Duodenum (tissue), 1 donor: ENCODE measurements around the genes ATP6V1FNB, UBE2H and KLF14.

- PRO-cap: no peak
These were observed 6.0 kb upstream of the ATP6V1F start for GRCh38 chr7:128856669-128857007.

- PRO-cap: no peak
These were observed at the start of gene ATP6V1FNB for GRCh38 chr7:128866317-128866560. Gene ATP6V1FNB, plus strand, starts transcription at chr7:128866330.

DNA sequence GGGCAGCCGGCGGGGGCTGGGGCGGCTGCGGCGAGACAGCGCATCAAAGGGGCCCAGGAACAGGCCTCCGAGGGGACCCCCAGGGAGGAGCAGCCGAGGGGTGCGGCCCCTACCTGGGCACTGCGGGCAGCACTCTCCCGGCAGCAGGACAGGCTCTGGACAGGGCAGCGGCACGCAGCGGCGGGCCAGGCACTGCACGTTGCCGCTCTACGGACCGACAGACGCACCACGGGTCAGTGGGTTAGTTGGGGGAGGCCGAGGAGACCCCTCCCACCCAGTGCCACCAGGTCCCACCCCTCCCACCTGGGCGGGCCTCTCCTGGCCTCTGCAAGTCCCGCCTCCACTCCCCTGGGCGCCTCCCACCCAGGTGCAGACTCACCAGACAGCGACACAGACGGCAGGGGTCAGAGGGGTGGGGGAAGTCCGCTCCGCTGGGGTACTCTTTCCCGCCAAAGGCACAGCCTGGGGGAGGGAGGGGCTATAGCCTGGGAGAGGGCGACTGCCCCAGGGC is 19.4 kb downstream of the KCP start:
- PRO-cap: no peak

DNA sequence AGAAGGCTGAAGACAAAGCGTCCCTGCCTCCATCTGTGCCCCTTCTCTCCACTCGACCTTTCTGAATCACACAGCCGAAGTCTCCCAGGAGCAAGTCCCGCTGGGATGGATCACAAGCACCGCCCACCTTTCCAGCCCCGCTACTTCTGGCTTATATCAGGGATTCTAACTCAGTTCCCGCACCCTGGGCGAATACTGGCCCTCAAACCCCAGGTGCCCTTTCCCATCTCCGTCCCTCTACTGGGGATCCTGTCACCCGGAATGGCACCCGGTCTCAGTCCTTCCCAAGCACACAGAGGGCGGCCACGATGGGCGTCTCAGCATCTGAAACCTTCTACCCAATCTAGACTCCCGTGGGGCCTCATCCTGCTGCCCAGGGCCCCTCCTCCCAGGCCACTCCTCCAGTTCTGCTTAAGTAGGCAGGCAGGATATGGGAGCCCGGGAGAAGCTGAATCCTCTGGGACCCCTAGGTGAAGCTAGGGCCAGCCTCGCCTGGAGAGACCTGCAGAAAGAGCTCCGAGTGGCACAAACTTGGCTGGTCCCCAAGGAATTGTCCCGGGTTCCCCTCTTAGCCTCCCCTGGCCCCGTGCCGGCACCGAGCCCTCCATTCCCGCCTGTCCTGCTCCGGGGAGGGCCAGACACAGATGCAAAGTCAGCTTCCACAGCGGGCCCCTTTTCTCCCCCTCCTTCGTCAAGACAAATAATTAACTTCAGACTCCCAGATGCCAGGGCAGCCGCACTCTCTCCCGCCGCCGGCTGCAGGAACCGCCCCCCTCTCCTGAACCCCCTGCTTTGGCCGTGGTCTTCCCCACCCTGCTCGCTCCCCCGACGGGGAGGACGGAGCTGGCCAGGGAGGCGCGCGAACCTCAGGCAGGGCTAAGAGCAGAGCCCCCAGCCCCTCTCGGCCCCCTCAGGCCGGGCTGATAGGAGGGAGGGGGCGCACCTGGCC is 613 bp downstream of the KCP start:
- PRO-cap: no peak

DNA sequence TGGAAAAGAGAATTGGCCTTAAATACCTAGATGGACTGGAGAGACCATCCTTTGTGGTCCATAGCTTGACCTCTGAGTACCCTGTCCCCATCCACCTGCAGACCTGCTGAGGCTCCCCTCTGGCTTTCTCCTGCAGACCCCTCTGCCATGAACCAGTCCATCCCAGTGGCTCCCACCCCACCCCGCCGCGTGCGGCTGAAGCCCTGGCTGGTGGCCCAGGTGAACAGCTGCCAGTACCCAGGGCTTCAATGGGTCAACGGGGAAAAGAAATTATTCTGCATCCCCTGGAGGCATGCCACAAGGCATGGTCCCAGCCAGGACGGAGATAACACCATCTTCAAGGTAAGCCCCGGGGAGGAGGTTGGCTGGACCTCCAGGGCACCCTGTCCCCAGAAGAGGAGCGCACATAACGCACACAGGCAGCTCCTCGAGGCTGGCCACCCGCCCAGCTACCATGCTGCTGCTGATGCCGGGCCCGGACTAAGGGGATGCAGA is 4.3 kb downstream of the IRF5 start:
- PRO-cap: no peak

DNA sequence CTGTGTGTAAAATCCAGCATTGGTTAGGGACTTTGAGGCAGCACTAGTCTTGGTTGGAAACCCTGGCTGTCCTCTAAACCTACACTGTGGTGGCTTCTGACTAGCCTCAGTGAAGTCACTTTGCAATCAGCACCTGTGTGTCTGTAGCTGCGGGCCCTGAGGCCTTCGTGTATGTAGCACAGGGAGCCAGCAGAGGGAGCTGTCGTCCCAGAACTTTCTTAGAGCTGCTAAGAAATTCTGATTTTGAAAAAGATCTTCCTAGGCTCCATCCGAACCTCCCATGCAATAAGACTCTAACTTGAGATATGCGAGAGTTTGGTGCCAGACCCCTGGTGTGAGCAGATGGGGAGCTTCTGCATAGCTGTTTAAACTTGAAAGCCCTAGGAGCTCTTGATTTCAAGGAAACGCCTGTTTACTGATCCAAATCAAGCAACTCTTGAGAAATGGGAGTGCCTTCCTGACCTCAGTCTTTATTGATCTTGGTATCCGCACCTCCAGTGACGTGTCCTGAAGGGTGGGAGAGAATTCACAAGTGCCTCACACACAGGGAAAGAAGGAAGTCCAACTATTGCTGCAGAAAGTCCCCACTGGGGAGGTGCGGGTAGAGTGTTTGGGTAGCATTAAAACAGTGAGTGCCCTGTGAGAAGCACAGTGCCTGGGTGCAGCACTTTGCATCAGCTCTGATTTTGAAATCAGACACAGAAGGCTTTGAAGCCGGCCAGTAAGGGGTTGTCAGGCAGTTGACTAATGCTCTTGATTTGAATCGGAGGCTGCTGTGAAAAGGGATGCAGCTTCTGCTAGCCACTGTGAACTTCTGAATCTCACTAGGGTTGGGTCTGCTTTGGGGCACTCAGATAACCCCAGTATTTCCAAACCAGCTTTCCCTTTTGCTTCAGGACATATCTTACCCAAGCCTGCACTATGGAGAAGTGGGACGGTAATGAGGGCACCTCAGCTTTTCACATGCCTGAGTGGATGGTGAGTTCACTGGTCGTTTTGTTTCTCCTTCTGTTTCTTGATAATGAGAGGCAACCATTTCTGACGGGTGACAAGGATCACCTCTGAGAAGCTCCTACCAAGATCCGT is 66.3 kb upstream of the STRIP2 start:
- PRO-cap: unidirectional peak, plus-strand start at position 568 of the sequence; unidirectional peak, plus-strand start at position 628 of the sequence; unidirectional peak, plus-strand start at position 922 of the sequence

GRCh38 chr7:129427516-129427989 is 6.7 kb upstream of the STRIP2 start:
- PRO-cap: no peak

- PRO-cap: no peak
These were observed 51.8 kb downstream of the SMKR1 start for GRCh38 chr7:129554068-129554547.

DNA sequence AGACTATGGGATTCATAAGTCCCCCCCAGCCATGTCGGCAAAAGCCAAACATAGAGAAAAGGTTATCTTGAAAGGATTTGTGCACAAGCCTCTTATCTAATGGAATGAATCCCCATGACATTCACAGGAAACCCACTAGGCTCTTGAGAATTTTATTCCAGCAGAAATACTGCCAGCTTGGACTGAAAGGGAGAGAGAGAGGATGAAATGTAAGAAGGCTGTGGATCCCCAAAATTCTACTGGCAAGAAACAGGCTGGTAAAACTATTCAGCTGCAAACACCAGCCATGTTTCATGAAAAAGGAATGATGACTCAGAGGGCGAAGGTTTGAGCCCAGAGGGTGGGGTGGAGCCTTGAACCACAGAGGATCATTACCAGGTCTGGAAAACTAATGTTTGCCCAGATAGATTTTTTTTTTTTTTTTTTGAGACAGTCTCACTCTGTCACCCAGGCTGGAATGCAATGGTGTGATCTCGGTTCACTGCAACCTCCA is 41.8 kb upstream of the NRF1 start:
- PRO-cap: no peak

DNA sequence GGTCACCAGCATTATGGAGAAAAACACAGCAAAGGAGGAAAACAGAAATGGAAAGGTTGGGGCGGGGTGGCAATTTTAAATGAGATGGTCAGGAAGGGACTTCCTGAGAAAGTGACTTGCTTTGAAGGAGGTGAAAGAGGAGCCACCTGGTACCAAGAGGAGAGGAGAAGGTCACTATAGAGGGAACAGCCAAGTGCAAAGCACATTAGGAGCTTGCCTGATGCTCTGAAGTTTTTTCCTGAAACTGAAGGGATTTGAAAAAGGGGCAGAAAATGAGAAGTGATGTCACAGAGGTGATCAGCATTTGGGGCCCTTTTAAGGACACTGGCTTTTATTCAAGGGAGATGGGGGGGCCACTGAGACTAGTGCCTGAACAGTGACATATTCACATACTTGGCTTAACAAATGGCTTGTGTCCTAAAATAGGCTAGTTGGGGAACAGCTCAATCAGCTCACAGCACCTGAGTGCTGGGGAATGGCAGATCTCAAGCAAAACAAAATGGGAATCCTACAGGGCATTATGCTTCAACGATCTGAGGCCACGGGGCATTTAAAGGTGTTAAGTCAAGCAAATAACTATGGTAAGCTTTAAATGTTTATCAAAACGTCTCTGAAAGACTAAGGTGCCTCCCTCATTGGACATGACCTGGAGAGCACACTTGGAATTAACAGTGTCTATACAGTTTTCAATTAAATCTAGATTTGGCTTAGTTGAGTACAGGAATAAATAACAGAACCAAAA is 90.1 kb downstream of the UBE2H start:
- PRO-cap: no peak

- PRO-cap: no peak
These were observed 3.3 kb downstream of the UBE2H start for GRCh38 chr7:129949227-129950156.

GRCh38 chr7:129952445-129953270 is at the start of gene UBE2H:
Gene UBE2H, minus strand, starts transcription at chr7:129952960.
- PRO-cap: unidirectional peak, minus-strand start at chr7:129952593; unidirectional peak, minus-strand start at chr7:129952719; unidirectional peak, minus-strand start at chr7:129952886

GRCh38 chr7:129958409-129959325 is 5.9 kb upstream of the UBE2H start:
- PRO-cap: no peak

- PRO-cap: no peak
These were observed 19.2 kb downstream of the CEP41 start for GRCh38 chr7:130421519-130422041.

DNA sequence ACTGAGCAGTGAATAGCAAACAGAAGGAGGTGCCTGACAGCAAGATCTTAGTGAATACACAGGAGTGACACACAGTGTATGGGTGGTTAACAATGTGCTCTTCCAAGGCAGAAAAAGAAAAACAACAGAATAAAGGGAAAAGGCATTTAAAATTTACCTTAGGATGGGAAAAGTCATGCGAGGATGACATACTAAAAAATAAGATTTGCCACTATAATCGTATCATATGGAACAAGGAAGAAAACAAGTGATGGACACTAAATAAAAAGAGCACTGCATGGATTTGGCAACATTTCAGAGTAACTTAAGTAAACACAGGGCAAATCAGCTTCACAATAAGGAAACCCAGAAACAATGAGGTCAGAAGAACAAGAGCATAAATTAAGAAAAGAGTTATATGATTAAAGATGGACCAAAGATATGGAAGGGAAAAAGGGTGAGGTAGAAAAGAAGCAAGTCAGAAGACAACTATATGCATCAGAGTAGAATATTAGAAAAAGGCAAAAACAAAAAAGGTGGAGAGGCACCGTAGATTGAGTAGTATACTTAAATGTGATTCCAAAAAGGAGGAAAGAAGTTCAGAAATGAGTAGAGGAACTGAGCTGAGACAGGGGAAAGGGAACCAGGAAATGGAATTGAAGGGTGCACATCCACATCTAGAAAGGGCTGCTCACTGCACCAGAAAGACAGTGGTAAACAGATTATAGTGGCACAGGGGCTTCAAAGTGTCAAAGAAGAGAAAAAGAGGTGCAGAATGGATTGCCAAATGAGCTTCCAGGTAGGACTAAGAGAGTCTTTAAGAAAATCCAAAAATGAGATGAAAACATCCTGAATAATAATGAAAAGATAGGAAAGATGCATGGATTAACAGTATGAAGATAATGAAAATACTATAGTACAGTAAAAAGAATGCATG is 29.8 kb downstream of the MEST start:
- PRO-cap: no peak

DNA sequence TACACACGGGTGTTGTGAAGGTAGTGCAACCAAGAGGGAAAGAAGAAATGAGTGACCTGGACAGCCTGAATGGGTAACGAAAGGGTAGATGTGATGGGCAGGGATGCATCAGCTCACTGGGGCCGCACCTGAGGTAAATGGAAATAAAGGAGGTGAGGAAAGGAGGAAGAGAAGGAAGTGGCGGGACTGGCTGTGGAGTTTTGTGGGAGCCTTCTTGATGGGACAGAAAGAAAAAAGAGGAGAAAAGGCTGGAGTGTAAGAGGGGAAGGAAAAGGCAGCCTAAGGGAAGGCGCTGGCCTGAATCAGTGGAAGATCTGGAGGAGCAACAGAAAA is 34.0 kb downstream of the MEST start:
- PRO-cap: no peak

GRCh38 chr7:130536316-130537185 is 44.7 kb downstream of the MEST start:
- PRO-cap: no peak

DNA sequence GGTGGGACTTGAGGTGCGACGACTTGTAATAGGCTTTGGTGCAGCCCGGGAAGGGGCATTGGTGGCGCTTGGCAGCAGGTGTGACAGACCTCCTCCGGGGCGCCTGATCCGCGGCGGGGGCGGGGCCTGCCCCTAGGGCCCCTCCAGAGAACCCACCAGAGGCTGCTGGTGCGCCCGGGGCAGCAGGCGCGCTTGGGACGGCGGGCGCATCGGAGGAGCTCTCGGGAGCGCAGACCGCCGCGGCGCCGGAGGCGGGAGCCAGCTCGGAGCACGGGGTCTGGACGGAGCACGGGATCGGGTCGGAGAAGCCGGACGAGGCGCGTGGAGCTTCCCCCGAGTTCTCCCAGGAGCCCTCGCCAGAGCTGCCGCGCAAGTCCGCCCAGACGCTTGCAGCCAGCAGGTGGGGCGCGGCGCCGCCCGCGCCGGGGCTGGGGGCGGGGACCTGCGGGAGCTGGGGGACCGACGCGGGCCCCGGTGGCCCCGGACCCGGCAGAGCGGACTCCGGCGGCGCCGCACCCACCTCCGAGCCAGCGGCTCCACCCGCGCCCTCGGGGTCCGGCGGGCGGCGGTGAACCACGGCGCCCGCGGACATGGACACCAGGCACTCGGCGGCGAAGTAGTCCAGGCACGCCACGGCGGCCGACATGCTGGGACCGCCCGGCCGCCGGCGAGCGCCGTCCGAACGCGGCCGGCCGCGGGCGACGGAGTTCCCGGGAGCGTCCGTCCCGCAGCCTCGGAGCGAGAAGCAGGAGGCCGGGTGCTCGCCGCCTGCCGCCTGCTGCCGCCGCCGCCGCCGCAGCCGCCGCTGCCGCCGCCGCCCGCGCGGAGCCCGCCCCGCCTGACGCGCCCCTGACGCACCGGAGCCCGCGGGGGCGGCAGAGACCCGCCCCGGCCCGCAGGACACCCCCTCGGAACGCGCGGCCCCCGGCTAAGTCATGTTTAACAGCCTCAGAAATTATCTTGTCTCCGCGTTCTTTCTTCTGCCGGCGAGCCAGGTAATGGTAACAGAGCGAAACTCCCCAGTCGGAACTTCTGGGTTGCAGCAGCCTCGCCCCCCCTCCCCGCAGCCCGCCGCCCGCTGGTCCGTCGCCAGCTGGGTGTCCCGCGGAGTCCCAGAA is at the start of gene KLF14:
Gene KLF14, minus strand, starts transcription at position 820 of the 1,118 bp plus-strand sequence.
- PRO-cap: no peak

GRCh38 chr7:130872977-130873692 is 139.1 kb upstream of the KLF14 start:
- PRO-cap: no peak

DNA sequence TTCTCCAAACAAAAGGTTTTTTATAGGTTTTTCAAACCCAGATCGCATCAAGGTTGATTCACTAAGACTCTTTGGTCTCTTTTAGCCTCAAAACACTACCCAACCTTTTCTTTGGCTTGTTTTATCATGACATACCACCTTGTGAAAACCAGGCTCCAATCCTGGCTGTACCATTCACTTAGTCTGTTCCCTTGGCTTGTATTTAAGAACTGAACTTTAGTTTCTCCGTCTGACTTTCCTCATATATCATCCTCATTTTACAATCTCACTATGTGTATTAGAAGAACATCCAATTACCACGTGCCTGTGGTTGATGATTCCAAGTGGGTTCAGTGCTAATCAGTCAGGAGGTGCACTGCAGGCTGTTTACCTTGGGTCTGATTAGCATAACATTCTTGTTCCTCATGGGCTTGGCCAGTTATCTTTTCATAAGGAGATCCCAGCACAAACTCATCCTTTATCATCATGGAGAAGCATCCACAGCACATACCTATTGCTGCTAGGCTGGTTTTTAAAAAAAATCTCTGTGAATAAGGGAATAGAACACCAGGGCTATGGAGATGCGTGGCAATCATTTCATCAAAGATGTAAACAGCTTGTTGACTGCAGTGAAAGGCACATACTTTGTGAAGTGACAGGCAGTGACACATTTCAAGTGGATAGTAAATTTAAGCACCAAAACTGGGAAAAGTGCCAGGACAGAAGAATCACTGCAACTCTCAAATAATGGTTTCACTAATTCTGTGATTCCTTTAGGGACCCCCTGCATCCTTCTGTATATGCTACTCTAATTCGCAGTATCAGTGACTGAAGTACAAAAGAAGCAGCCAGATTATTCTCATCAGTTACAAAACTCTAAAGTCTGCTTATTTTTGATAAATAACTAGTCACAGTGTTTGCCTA is 145.0 kb upstream of the KLF14 start:
- PRO-cap: no peak